AG09309 (cell line): ENCODE measurements around a stretch of chr7.

DNA sequence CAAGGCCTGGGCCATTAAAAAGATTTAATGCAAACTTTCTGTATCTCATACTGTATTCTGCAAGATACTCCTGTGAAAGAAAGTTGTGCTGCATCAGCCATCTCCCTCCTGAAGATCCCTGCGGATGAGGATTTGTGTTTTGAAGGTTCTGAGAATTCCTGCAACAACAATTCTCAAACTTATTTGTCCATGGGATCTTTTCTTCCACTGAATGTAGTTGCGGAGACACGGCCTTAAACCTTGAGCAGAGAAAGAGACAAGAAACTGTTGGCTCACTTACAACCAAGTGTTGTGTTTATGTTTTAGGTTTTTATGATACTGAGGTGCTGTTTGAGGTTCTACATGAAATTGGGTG lies 1615.4 kb upstream of the ZNF722 start:
- RRBS = no CpG with 5 or more reads among the region's 3 CpGs

- RRBS = 18% methylated on average over 5 of the region's 37 CpGs
Measured at GRCh38 chr7:63068110-63068632, 930.5 kb upstream of the ZNF722 start.

DNA sequence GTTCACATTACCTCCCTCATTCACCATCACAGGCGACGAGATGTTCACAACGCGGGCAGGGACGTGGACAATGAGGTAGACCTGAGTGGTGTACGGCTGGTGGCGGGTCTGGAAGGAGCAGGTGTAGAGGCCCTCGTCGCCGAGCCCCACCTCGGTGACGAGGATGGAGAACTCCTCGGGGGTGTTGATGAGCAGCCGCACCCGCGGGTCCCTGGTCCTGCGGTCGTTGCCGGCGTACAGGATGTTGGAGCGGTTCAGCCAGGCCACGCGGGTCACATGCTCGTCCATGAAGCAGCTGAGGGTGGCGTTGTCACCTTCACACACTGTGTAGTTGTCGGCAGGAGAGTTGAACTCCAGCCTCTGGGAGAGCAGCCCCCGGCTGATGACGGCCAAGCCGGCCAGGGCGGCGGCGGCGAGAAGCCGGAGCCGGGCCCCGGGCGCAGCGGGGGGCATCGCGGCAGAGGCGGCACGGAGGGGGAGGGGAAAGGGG lies 7.2 kb upstream of the ZNF680 start:
- RRBS = no CpG with 5 or more reads among the region's 42 CpGs

GRCh38 chr7:64685372-64686159 lies 19.6 kb downstream of the ZNF107 start:
- RRBS = no CpG with 5 or more reads among the region's 10 CpGs

- RRBS = no CpG with 5 or more reads among the region's 20 CpGs
Measured at GRCh38 chr7:64834758-64835334, 40.6 kb downstream of the ZNF138 start.

DNA sequence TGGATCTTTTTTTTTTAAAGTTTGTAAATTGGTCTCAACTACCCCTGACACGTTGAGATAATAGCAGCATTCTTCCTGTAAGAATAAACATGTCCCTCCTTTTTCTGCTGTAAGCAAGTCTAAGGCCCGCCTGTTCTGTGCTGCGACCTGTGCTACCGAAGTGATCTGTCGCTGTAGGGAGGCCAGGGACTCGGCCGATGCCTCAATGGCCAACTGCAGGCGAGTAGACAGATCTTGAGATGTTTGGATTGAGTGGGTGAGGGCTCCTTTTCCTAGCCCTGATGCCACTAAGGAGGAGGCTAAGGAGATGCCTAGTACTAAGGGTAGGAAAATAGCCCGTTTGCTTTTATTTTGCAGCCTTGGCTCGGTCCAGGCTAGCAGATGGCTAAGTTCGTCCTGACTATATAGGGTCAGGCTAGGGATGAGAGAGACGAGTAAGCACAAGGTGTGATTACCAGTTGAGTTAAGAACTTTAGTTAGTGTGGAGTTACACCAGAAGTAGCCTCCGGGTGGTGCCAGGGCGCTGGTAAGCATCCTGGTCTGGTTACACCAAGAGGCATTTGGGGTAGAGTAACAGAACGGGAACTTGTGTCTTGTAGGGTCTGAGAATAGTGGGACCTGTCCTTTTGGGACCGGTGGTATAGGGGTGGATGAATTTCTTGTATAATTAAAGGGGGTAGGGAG lies 41.5 kb downstream of the ZNF138 start:
- RRBS = no CpG with 5 or more reads among the region's 16 CpGs

DNA sequence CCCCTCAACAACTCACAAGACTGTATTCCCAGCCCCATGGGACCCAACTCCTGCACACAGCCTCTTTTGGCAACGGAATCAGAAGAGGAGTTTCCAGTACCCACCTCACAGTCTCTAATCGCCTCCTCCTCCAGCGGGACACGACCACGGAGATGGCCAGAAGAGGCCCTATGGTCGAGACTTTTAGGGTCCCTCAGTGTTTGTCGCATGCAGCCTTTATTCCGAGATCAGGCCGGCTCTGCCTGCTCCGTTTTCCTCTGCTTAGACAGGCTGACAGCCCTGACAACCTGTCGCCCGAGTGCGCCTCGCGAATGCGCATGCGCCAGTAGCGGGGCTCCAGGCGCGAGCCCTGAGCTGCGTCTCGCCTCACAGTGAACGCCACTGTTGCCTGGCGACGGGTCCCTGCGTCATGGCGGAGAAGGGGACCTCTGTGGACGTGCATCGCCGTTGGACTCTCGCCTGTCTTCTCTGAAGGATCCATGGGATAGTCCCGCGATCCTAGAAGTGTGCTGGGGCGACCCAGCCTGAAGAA lies 25.8 kb upstream of the ZNF273 start:
- RRBS = no CpG with 5 or more reads among the region's 34 CpGs

DNA sequence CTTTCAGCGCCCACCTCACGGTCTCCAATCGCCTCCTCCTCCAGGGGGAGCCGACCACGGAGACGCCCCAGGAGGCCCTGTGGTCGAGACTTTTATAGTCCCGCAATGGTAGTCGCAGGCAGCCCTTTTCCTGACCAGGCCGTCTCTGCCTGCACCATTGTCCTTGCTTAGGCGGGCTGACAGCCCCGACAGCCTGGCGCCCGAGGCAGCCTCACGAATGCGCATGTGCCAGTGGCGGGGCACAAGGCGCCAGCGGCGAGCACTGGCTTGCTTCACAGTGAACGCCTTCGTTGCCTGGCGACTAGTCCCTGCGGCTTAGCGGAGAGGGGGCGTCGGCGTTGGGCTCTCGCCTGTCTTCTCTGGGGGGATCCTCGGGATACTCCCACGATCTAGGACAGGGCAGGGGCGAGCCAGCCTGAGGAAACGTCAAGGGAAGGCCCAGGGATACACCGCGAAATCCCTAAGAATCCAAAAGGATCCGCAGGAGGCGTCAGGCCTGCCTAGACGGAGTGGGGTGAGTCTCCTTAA lies 20.7 kb upstream of the ZNF273 start:
- RRBS = no CpG with 5 or more reads among the region's 38 CpGs

DNA sequence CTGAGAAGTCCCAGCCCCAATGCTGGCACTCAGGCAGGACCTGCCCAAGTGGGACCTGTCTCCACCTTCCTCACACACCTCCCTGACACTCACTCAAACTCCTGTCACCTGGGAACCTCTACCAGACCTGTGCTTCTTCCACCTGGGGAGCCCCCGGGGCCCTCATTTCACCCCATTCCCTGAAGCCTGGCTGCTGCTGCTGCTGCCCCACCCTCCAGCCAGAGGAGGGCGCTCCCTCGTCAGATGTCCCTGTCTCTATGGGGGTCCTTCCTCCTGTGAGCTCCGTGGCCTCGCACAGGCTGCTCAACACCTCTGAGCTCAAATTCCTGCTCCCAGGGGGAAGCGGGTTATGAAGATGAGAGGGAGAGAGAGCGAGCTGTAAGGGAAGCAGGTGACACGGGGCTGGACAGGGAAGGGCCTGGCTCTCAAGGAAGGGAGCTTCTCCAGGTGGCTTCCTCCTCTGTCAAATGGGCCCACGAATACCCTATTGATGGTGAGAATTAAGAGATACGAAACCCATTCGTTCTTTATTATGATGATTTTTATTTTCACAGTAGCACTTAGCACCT lies 15.0 kb upstream of the ZNF273 start:
- RRBS = no CpG with 5 or more reads among the region's 11 CpGs

DNA sequence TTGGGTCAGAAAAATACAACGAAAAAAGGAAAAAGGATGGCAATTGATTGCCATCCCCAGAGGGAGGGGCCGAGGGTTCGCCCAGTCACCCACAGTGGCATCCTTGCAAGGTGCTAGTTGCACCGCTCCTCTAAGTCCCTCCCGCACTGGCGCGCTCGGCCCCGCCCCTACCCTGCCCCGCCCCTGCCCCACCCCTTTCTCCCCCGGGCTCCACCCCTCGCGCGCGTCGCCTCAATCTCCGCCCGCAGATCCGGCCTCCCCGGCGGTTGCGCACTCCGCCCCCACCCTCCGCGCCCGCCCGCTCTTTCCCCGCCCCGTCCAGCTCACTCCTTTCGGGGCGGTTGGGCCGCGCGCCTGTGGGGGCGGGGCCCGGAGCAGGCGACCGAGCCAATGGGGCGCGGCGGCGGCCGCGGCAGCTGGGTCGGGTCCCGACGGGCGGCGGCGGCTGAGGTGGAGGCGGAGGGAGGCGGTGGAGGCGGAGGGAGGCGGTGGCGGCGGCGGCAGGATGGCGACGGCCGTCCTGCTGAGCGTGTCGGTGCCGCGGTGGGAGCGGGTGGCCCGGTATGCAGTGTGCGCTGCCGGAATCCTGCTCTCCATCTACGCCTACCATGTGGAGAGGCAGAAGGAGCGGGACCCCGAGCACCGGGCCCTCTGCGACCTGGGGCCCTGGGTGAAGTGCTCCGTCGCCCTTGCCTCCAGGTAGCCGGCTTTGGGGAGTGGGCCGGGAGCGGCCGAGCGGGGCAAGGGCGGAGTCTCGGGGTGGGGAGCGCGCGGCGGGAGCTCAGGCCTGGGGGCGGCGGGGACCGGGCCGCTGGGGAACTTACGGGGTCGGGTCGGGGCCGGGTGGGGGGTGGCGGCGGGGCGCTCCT lies 31.6 kb upstream of the ERV3-1 start:
- RRBS = 2% methylated on average over 18 of the region's 97 CpGs

DNA sequence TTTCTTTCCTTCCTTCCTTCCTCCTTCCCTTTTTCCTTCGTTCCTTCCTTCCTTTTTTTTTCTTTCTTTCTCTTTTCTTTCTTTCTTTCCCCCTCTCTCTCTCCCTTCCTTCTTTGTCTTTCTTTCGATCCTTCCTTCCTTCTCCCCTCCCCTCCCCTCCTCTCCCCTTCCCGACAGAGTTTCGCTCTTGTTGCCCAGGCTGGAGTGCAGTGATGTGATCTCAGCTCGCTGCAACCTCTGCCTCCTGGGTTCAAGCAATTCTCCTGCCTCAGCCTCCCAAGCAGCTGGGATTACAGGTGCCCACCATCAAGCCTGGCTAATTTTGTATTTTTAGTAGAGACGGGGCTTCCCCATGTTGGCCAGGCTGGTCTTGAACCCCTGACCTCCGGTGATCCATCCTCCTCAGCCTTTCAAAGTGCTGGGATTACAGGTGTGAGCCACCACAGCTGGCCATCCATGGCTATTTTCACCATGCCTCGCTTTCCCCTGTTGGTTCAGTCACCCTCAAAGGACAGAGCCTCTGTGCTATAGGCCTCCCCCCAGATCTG lies 150.2 kb upstream of the VKORC1L1 start:
- RRBS = no CpG with 5 or more reads among the region's 8 CpGs

DNA sequence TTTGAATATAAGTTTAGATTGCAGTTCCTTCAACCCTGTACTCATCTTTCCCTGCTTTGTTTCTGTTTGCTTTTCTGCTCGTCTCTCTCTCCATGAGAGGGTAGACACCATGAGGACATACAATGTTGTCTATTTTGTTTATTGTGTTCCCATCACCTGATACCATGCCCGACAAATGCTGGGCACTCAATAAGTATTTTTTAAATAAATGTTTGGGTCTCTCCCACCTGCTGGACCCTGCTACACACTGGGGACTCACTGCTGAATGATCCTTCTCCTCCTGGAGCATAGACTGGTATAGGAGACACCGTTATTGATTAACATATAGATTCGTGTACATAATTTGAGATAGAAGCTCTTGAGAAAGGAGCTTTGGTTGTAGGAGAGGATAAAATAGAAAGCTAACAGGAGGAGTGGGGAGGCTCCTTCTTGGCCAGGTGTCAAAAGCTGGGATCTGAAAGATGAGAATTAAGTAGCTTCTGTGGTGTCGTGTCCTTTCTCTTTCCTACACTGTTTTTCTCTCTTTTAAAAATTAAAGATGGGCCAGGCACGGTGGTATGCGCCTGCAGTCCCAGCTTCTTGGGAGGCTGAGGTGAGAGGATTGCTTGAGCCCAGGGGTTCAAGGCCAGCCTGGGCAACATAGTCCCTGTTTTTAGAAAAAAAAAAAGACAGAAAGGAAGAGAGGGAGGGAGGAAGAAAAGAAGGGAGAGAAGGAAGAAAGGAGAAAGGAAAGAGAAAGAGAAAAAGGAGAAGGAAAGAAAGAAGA lies 47.5 kb downstream of the VKORC1L1 start:
- RRBS = no CpG with 5 or more reads among the region's 7 CpGs

DNA sequence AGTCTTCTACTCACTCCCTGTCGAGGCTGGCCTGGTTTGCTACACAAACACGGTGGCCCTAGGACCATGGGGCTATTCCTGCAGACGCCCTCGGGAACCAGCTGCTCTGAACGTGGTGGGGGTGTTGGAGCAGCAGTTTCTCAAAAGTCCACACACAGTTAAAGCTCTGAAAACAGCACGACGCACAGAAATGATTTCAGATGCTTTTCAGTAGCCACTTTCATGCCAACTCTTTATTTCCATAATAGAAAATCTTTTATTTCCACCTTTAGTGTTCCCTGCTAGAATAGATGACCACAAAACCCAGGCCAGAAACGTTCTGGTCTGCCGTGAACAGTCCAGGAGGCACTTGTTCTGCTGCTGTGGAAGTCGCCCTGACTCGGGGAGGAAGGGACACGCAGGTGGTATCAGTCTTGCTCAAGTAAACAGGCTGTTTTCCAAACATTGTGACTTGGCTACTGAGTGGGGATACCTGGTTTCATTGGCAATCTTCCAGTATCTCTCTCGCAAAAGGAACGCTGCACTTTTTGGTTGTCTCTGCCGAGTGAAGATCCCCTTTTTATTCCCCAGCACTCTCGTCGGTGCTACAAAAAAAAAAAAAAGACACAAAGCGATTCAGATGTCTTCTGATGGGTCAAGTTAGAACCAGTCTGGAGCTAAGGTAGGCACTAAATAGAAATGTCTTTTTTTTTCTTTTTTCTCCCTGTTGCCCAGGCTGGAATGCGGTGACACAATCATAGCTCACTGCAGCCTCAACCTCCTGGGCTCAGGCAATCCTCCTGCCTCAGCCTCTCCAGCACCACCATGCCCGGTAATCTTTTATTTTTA lies 21.3 kb downstream of the GUSB start:
- RRBS = no CpG with 5 or more reads among the region's 20 CpGs

- RRBS = no CpG with 5 or more reads among the region's 3 CpGs
Measured at GRCh38 chr7:66031170-66031451, 44.5 kb upstream of the ASL start.

DNA sequence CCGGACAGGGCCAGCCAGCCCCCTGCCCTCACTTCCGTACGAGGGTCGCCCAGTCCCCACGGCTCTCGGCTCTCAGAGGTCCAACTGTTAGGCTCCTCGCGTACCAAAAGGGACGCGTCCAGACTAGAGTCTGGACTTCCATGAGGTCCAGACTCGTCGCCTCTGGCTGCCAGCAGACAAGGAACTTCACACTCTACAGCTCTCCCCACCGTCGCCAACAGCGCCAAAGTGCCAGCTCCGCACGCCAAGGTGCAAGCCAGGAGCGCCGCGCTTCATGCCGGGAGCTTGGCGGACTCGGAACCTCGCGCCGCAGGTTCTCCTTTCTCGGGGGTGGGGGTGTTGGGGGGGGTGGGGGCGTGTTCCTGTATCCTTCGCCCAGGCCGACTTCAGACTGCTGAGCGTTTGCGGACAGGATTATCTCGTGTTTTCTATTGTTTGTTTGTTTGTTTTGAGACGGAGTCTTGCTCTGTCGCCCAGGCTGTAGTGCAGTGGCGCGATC lies 31.4 kb upstream of the ASL start:
- RRBS = no CpG with 5 or more reads among the region's 37 CpGs

GRCh38 chr7:66095171-66095554 lies 19.5 kb upstream of the CRCP start:
- RRBS = no CpG with 5 or more reads among the region's 3 CpGs

DNA sequence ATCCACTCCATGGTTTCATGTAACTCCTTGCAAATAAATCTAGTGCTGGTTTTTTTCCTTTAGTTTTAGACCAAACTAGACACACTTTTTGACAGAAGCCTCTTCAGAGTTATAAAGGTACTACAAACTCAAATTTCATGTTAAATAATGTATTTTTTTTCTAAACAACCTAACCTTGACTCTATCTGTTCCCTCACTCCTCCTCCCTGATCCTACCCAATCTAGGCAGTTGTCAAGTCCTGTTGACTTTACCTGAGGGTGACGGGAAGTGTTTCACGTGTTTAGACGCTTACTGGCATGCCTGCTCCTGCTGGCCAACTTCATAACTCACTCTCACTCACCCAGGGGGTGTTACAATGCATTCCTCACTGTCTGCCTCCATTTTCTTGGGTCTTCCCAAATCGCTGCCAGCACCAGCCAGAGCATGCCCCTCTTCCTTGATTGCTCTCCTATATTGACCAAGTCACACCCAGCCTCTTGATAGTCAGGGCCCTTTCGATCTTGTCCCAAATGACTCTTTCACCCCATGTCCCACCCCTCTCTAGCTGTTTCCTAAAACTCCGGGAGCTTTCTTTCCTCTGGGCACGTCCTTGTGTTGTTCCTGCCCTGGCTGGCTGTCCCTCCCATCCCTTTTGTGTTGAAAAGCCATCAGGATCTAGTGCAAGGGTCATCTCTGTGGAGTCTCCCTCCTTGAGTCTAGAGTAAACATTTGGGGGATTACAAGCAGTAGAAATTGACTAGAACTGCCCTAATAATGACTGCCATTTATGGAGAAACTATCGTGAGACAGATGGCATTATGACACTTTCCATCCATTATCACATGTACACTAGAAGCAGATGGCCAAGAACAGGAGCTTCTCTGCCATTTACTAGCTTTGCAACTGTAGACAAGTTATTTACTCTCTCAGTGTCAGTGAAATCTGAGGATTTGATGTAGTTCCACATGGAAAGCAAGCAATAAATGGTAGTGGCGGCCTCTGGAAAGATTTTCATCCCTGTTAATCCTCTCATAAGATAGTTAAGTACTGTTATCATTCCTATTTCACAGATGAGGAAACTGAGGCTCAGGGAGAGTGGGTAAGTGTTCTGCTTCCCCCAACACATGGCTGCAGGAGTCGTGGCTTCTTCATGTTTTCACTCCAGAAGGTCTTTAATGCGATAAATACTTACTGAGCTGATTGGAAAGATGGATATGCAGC lies 28.6 kb downstream of the CRCP start:
- RRBS = no CpG with 5 or more reads among the region's 11 CpGs

- RRBS = no CpG with 5 or more reads among the region's 2 CpGs
Measured at GRCh38 chr7:66306298-66306665, 101.1 kb downstream of the TPST1 start.

- RRBS = no CpG with 5 or more reads among the region's 5 CpGs
Measured at GRCh38 chr7:66352056-66352706, 147.0 kb downstream of the TPST1 start.

- RRBS = no CpG with 5 or more reads among the region's 3 CpGs
Measured at GRCh38 chr7:66371206-66371594, 166.1 kb downstream of the TPST1 start.